Right common carotid artery plus branches (tissue), 1 donor: ENCODE data around the genes CADM2, VGLL3 and GPR15.

DNA sequence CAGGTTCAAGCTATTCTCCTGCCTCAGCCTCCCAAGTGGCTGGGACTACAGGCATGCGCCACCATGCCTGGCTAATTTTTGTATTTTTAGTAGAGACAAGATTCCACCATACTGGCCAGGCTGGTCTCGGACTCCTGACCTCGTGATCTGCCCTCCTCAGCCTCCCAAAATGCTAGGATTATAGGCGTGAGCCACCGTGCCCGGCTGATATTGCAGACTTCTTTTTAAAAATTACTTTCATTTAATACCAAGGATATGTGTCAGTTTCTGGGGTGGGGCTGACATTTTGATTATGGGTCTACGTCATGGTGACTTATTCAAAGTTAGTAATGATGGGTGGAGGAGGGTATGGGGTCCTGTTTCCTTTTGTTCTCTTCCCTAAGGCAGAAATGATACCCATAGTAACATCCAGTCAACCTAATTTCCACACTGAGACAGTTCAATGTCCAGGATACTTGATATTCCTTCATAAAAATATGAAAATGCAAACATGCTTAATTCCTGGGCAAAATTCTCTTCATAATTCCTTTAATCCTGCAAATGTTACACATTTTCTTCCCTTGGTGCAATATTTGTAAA, 34.7 kb downstream of the GBE1 start:
- PRO-cap = no peak

DNA sequence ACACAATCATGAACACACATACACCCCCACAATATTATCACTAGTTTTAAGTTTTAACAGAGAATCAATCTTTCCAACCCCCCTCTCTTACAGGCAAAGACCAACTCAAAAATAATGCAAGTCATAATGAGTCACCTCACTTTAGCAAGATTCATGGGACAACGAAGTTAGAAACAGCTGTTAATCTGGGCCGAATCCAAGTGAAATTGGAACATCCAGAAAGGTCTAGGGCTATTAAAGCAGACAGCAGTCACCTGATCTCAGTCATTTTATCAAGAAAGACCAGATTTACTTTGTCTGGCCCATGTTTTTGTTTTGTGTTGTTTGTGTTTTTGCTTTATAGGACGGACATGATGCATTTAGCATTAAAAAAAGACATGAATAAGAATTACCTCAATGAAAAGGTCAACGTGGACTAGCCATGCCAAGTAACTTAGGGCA, 18.0 kb downstream of the GBE1 start:
- PRO-cap = no peak

GRCh38 chr3:81816896-81817205, 55.4 kb upstream of the GBE1 start:
- PRO-cap = no peak

DNA sequence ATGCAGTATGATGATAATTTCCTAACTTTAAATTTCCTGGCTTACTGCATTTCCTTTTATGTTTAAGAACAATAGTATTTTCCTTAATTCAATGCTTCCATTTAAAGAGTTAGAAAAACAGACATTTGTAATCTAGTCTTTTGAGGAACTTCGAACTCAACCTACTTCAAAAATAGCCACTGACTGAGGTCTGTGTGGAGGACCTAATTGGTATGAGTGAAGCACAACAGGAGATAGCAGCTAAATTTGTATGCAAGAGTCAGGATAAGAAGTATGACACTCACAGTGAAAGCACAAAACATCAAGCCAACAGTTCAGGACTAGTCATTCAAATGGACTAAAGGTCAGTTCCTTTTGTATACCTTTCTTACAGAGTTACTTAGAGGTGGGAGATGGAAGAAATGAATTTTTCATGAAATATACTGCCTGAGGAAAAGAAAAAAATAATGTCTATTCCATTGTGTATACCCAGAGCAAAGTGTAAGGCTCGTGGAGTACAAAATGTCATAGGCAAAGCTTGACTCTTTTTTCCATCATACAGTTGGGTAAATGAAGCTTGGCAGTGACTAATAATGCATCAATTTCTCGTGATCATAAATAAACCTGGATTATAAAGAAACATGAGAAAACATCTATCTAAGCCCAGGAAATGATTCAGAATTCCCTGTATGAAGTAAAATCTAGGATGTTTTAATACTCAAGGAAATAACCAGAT, 1005.3 kb upstream of the CADM2 start:
- PRO-cap = no peak

DNA sequence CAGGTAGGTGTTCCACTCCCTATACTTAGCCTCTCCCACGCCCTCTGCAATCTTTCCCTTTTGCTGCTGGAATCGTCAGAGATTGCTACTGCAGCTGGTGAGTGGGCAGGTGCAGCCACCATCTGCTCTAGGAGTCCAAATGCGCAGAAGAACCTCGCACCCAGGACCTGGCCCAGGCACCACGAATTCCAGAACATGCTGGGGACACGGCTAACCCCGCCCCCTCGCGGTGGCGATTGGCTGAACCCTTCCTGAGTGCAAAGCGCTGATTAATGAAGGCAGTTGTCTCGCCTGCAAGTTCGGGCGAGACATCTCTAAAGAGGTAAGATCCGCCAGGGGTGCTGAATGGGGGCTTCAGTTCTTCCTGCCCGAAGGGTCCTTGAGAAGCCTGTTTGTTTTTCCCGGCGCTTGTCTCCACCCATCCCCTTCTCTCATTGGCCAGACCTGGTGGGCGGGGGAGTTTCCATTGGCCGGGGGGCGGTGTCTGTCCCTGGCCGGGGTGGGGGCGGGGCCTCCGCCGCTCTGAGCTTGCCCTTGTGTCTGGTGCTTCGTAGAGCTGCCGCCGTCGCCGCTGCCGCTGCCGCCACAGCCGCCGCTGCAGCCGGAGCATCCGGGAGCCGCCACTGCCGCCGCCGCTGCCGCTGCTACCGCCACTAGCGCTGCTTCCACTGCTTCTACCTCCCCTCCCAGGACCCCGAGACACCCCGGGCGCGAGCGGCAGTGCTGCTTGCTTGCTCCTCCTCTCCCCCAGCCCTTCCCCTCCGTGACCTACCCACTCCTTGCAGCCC, at the start of gene CADM2:
TSS of gene CADM2 (plus strand) at position 551 of the 788 bp plus-strand sequence.
- PRO-cap = unidirectional peak, plus-strand start at position 553 of the sequence

- PRO-cap = no peak
Measured at GRCh38 chr3:86175436-86176164, 815.3 kb downstream of the VGLL3 start.

DNA sequence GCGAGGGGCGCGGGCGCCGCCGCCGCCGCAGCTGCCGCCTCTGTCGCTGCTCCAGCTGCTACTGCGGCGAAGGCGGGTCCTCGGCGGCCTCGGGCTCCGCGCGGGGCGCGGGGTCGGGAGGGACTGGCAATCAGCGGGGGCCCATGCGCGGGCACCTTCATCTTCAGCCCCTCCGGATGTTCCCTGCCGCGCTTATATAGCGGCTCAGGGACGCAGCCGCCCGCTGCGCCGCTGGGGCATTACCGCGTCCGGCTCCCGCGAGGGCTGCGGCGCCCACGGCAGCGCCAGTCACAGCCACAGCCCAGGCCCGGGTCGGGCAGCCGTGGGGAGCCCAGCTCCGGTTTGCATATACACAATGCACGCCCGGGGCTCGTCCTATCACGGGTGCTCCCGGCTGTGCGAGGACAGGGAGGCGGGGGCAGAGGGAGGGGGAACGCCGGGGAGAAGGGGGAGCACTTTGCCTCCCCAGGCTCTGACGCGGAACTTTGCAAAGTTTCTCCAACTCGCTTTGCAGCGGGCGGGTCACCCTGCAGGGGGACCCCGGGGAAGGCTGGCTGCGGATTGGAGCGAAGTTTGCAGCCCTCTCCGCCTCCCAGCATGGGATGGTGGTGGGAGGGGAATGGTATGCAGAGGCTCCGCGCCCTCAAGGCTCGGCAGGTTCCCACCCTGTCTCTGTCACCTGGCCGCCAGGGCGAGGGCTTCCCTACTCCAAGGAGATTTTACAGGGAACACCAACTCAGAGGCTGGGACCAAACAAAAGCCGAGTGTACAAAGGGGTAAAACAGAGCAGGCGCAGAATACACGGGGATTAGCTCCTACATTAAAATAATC, at the start of gene VGLL3:
TSS of gene VGLL3 (minus strand) at position 352 of the 831 bp plus-strand sequence.
- PRO-cap = bidirectional peak, plus-strand start at position 304 of the sequence, minus-strand start at position 63 of the sequence; bidirectional peak, plus-strand start at position 525 of the sequence, minus-strand start at position 379 of the sequence

GRCh38 chr3:88031724-88032192, 27.0 kb downstream of the CGGBP1 start:
- PRO-cap = no peak

DNA sequence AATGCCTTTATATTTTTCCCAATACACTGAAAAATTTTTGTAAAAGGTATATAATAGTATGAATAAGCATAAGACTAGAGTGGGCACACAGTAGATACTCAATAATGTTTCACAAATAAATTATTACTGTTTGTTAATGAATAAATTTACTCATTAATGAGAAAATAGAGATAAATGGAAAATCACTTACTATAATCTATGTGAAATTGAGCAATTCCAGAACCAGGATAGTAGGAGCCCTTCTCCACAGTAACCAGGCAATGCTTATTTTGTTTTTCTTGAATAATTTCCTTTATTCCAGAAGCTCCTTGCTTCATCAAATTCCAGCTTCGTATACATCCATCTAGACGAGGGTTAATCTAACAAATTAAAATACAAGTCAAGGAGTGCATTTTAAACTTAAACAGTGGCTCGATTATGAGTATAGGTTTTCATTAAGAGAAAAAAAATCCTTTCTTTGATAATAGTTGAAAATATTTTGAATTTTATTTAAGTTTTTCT, 89.1 kb downstream of the PROS1 start:
- PRO-cap = no peak

GRCh38 chr3:93972897-93973422, 736 bp downstream of the PROS1 start:
- PRO-cap = no peak

DNA sequence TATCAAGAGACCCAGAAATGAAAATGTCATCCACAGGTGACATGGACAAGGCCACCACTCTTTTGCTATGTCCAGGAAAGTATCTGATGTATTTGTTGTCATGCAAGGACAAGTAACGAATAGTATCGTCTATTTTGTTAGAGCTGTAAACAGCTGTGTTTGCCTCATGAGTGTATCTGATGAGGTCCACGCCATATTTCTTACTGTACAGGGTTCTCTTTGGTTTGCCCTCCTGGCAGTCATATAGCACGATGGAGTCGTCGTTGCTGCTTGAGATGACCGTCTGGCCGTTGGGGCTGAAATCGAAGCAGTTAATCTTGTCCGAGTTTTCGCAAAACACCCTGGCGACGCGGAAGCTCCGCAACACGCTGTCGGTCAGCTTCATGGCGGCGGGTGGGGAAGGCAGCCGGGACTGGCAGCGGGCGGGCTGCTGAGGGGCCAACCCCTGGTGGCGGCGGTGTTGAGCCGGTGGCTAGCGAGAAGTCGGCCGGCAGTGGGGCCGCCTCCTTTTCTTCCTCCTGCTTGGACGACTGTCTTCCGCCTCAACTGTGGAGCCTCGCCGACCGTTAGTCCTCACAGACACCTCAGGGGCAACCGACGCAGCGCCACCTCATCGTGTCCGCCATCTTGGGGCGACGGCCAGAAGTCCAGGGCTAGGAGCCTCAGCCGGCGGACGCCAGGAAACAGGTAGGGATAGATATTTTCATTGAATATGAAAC, 874.9 kb downstream of the NSUN3 start:
- PRO-cap = no peak

- PRO-cap = no peak
Measured at GRCh38 chr3:97592450-97592906, 172.1 kb upstream of the ARL6 start.

- PRO-cap = no peak
Measured at GRCh38 chr3:98531828-98532560, at the start of gene GPR15. Gene GPR15 (plus strand): TSS chr3:98531978.

GRCh38 chr3:98545852-98546443, 14.2 kb downstream of the GPR15 start:
- PRO-cap = no peak

- PRO-cap = no peak
Measured at GRCh38 chr3:98782944-98783321, 19.8 kb downstream of the ST3GAL6 start.

GRCh38 chr3:98881492-98882062, 19.9 kb downstream of the DCBLD2 start:
- PRO-cap = no peak

- PRO-cap = no peak
Measured at GRCh38 chr3:98961847-98962115, 60.3 kb upstream of the DCBLD2 start.

DNA sequence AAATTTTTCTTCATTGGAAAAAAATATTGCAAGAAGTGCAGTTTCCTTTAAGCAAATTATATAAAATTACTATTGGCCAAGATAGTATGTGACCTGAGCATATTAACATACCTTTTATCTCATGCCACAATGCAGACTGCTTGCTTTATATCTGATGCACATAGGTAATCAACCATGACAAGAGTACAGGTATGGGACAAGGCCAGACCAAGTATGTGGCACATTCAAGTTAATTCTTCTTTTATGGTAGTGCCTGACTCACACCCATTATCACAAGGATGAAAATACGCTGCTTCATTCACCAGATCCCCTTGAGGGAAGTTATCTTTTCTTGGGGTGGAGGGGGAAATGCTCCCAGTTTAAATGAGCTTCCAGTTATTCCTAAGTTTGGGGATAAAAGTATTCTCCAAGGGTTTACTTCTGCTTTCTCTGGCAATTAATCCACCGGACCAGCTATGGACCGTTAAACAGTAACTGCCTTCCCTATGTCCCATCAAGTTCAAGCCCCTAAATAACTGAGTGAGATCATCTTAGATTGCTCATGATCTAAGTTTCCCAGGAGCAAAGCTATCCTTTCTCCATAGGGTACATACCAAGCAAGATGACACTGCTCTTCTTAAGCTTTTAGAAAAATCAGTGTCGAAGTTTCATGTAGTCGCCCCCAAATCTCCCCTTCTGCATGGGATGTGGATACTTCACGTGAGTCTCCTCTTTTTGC, 1.9 kb downstream of the COL8A1 start:
- PRO-cap = no peak

DNA sequence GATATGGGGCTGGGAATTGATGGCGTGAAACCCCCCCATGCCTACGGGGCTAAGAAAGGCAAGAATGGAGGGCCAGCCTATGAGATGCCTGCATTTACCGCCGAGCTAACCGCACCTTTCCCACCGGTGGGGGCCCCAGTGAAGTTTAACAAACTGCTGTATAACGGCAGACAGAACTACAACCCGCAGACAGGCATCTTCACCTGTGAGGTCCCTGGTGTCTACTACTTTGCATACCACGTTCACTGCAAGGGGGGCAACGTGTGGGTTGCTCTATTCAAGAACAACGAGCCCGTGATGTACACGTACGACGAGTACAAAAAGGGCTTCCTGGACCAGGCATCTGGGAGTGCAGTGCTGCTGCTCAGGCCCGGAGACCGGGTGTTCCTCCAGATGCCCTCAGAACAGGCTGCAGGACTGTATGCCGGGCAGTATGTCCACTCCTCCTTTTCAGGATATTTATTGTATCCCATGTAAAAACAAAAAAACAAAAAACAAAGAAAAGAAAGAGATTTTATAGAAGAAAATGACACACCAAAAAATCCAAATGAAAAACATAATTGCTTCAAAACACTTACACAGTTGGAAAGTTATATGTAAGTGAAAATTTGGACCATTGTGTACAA, 21.9 kb upstream of the CMSS1 start:
- PRO-cap = no peak

DNA sequence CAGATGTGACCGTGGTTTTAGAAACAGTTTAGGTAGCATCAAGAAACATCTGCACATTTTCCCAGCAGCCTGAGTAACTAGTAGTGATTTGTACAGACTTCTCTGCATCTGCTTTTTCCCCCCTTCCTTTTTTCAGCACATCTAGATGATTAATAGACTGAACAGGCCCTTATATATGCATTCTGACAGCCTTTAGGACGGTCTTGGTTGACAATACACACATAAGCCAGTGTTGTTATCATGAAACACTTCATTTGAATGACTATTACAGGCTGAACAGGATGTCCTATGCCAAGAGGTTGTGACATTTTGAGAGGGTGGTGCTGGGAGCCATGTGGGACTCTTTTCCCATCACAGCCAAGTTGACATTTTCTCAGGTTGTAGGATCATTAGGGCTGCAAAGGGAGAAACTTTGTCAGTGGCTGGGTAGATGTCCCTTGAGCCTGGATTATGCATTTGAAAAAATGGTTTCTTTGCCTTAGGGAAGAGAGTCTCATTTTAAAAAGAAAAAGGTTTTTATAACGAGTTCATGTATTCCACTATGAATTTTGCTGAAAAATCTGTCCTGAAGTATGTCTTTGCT, 73.8 kb downstream of the FILIP1L start:
- PRO-cap = no peak